Umbilical cord (tissue), 2 donors: ENCODE data around the genes IL17C and PIEZO1.

DNA sequence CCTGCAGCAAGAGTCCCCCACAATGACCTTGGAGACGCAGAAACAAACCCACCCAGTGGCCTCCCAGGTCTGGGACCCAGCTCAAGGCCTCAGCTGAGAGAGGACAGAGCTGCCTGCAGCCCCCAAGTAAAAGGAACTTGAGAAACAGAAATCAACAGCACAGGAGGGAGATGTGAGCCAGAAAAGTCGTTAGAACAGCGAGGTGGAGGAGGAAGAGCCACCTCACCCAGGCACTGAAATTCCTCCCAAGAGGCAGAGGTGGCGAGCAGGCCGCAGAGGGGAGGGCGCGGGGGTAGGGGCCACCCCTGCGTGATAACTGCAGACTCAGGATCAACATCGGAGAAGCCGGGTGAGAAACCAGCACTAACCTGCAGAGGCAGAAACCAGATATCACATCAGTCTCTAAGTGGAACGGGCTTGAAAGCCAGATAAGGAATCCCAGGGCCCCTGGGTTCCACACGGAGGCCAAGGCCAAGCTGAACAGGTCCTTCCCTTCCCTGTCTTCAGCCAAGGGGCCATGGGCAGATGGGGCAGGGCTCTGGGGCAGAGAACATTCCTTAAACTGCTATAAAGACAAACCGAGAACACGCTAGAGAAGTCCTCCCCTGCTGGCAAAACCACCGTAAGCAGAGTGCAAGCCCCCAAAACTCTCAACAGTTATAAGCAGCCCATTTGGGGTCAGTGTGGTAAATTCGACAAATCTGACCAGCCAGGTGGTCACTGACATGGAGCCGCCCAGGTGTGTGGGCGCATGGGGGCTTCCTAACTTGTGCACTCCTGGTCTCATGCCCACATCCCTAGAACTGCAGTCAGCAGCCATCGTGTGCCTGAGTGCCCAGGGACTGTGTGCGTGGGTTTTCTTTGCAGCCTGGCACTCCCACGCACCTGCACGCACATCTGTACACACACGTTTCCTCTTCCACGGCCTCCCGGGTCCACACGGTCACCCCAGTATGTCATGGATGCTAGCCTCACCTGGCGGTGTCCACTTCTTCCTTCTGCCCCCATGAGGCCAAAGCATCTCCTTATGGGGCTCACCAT lies 39.2 kb upstream of the ZC3H18 start:
- RAMPAGE, long total RNA = no peak

- RAMPAGE, long total RNA = no peak
Measured at GRCh38 chr16:88638030-88638626, at the start of gene IL17C. TSS of gene IL17C (plus strand) at chr16:88638572.

DNA sequence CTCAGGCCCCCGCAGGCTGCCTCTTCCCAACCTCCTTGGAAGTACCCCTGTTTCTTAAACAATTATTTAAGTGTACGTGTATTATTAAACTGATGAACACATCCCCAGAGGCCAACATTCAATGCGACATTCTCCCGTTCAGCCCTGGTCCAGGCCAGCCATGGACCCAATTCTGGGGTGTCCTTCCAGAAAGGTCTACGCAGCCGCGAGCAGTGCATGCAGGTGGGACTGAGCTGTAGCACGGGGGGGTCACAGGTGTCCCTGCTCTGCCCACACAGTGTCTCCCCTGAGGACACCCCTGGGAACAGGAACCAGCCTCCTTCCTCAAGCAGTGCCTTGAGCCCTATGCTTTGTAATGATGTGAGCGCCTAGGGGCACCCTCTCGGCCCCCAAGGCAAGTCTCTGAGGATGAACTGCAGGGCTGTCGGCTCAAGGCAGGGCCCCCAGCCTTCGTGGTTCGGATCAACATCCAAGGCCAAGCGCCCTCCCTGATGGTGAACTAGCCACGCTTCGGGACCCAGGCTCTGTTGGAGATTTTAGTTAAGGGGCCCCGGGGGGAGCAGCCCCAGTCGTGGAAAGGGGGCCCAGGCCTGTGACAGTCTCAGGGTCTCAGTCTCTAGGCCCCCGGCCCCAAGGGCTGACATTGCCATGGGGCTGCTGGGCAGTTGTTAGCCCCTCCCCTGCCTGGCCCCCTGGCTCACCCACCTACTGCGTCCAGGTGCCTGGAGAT lies 2.2 kb downstream of the IL17C start:
- RAMPAGE, long total RNA = no peak

DNA sequence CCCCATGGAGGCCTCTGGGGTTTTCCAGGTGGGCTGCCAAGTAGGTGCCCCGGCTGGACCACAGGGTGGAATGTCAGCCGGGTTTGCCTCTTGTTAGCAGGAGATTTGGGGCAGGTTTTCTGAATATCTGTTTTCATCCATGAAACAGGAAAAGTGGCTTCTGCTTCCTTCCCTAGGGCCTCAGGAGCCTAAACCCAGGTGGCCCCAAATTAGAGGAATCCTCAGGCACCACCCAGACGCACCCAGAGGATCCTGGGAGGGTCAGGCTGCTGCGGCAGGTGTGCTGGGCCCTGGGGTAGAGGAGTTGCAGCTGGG lies 6.8 kb upstream of the SNAI3 start:
- RAMPAGE, long total RNA = no peak

GRCh38 chr16:88695469-88696652 lies 9.6 kb upstream of the SNAI3 start:
- RAMPAGE, long total RNA = no peak

DNA sequence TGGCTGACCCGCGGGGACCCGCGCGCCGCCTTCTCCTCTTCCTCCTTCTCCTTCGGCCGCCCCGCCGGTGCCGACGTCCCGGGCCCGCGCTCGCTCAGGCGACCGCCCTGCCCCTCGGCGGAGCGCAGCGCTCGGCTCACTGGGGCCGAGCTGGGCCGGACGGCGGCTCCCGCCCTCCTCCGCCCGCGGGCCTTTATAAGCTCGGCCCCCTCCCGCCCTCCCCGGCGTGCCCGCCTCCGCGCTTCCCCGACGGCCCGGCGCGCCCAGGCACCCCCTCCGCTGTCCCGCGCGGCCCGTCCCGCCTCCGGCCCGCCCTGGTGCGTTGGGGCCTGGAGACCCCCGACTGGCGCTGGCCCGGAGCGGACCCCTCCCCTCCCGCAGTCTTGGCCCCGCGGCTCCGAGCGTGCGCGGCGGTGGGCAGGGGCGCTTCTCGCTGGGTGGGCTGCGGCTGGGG lies at the start of gene PIEZO1:
Gene PIEZO1 (minus strand): TSS at position 171 of the 454 bp plus-strand sequence.
- RAMPAGE, long total RNA = no peak

DNA sequence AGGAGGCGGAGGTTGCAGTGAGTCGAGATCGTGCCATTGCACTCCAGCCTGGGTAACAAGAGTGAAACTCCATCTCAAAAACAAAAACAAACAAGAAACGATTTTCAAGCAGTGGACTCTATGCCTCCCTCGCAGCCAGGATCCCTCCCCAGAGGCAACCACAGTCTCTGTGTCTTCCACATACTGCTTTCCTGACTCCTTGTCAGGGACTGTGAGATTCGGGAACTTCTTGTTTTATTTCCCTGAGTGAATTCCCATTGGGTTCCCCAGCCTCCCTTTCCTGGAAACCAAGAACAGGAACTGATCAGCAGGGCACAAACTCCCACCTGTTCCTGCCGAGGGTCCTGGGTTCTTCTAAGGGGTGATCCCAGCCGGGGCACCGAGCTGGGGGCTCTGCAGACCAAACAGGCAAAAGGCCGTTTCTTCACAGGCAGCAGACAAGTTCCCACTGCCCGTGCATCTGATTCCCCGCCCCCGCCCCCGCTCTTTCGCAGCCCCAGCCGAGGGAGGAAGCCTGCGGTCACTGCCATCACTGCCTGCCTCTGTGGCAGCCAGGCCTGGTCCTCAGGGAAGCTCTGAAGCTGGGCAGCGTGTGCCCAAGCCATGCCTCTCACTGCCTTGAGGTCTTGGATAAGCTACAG lies 5.4 kb upstream of the PIEZO1 start:
- RAMPAGE, long total RNA = no peak

GRCh38 chr16:88873248-88873971 lies 7.0 kb upstream of the PABPN1L start:
- RAMPAGE, long total RNA = no peak

DNA sequence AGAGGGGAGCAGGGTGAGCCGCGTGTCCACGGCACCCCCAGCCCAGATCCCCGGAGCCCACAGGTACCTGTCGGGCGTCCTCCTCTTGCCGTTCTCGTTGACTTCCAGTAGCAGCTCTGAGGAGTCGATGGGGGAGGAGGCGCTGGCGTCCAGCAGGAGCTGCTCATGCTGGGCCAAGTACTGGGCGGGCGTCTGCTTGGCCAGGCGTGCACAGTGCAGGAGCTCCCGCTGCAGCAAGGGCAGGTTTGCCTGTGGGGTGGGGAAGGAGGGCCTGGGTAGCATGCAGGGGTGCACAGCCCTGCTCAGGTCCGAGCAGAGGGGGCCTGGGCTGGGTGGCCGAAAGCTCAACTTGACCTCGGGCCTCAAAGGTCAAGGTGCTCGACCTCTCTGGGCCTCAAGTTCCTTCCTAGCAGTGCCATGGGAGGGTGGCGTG lies 19.4 kb upstream of the PABPN1L start:
- RAMPAGE, long total RNA = no peak

DNA sequence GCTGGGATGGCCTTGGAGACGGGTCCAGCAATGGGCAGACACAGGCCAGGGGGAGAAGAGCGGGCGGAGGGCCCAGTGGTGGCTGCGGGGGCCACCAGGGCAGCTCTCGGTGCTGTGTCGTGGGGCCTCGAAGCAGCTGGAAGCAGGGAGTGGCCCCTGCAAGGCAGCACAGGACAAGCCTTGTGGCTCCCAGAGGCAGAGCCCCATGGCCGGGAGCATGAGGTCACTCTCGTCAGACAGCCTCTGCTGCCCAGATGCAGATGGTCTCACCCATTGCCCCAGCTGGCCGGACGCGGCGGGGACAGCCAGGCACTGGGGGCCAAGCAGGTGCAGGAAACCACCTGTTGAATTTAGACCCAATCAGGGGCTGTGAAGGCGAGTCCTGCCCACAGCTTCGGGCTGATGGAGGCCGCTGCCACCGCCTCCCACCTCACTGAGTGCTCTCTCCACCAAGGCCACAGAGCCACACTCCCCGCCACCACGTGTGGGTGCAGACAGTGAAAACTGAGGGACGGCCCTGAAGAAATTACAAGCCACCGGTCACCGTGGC lies 52.5 kb downstream of the CBFA2T3 start:
- RAMPAGE, long total RNA = no peak

DNA sequence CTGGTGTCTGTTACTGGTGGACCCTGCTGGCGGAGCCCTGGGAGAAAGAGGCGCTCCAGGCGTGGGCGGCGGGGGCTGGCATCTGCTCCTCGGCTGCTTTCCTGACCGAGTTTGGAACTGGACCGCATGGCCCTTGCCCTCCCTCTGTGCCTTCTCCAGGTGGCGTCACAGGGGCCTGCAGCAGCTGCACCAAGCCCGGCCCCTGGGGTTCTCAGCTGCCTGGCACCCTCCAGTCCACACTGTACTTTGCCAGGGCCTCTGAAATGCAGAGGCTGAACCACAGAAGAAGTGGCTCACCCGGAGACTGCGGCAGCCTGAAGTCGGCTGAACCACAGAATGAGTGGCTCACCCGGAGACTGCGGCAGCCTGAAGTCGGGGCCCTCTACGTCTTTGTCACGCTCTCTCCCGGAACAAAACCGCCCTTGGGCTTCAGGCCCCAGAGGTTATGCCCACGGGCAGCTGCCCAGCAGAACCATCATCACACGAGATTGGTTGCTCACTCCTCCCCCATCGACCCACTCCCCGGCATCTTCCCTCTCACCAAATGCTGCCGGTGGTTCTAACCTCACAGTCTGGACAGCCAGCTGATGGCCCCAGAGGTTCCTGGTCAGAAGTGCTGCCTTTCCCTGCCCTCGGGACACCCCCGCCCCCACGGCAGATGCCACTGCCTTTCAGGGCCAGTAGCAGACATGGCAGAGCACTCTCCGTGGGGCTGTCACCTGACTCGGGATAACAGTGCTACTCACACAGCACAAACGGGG lies 20.2 kb downstream of the CBFA2T3 start:
- RAMPAGE, long total RNA = no peak

DNA sequence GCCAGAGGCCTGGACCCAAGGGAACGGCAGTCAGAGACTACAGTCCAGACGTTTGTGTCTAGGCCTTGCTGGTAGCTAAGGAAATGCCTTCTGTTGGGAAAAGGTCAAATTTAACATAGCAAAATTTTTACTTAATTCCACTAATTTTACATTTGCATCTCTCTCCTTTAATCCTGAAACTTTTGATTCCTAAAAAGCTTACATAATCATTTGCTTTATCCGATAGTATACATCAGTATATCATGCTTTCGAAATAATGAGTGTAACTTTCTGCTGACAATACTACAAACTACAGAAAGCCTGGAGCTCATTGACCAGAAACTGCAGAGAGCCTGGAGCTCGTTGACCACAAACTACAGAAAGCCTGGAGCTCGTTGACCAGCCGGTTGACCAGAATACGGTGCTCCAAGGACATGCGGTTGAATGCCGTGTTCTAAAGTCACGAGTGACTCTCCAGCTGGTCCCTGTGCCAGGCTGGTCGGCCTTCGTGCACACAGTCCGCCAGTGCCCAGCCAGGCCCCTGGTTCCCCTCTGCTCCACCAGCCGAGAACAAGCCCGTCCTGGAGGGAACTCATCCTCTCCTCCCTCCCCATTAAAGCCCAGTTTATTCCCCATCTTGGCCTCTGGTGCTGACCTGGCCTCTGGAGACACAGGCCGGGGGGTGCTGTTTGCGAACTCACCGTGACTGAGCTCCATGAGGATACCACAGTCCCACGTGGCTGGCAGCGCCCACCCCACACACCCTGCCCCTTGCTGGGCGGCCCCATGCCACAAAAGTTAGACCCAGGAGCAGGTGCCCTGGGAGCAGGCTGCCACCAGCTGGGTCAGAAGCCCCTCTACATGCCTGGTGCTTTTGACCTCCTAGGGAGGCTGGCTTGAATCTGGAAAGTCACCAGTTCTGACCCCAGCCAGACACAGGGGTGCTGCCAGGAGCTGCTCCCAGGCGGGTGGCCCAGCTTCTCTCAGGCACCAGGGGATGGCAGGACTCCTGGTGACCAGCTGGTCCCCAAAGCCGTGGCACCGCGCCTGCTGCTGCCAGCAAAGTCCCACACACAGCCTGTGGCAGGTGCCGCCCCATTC lies 15.6 kb upstream of the CDH15 start:
- RAMPAGE, long total RNA = no peak

DNA sequence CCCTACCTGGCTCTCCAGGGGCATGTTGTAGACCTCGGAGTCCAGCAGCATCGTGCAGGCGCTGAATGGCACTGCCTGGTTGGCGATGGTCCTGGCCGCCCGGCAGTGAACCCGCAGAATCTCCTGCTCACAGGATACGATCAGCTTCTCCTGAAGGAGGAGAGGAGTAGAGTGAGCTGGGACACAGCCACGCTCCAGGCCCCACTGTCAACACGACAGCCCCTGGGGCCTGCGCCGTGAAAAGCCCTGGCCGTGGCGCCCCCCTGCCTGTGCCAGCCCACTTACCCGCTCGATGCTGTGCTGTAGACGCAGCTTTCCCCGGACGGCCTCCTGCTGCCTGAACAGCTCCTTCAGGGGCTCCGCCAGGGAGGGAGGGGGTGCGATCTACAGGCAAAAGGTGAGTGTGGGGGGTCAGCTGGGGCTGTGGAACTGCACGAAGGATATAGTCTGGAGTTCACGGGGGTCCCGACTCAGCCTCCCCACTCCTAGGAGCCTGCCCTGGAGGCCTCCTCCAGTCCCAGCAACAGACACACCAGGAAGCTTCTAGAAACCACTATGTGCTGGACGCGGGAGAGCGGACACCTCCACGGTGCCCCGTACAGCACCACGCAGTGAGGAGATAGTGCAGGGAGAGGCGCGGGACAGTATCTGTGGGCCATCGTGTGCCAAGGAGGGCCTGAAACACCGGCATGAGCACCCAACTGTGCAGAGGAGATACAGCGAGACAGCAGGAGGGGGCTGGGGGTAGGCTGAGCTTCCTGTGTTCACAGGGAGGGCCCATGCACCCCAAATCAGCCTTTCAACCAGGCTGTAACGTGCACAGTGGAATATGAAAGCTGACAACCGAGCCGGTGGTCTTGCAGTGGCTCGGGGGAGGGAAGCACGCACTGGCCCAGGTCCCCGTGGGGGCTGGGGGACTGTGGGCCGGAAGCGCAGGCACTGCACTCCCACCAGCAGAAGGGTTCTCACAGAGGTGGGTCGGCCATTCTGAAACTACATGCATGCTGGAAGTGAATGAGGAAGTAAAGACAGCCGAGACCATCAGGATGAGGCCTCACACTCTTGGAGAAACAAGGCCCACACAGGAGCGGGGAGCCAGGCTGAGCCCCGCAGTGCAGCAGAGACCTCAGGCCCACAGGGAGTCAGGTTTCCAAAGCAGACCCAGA lies 57.7 kb downstream of the ZNF778 start:
- RAMPAGE, long total RNA = no peak

GRCh38 chr16:89285076-89285576 lies 67.6 kb downstream of the ZNF778 start:
- RAMPAGE, long total RNA = no peak

- RAMPAGE, long total RNA = no peak
Measured at GRCh38 chr16:89303349-89304186, 86.1 kb downstream of the ZNF778 start.

- RAMPAGE, long total RNA = no peak
Measured at GRCh38 chr16:89315522-89316065, 98.1 kb downstream of the ZNF778 start.

DNA sequence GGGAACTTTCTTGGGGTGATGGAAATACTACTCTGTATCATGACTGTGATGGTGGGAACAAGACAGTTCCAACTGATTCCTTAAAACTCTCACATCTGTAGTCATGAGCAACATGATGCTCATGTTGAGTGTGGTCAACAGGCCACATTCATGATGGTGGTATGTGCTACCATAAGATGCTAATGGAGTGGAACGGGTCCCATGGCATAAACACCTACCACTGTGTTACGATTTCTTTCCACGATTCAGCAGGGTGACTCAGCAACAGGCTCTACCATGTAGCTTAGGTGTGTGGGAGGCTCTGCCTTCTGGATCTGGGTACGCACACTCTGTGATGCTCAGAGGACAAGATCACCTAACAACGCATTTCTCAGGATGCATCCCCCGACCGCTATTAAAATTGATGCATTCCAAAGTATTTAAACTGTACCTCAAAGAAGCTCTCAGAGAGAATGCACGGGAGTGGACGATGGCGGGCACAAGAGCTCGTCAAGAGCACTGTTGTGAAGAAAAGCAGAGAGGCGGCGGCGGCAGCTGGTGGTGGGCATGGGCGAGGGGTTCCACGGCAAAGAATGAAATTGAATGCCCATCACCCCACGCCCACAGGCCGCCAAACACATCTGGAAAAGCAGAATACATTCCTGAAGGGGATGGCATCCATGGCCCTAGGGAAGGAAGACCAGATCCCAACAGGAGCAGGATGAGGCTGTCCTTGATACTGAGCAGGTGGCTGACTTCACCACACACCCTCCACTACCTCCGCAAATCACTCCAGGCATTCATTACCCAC lies 133.4 kb downstream of the ZNF778 start:
- RAMPAGE, long total RNA = no peak

DNA sequence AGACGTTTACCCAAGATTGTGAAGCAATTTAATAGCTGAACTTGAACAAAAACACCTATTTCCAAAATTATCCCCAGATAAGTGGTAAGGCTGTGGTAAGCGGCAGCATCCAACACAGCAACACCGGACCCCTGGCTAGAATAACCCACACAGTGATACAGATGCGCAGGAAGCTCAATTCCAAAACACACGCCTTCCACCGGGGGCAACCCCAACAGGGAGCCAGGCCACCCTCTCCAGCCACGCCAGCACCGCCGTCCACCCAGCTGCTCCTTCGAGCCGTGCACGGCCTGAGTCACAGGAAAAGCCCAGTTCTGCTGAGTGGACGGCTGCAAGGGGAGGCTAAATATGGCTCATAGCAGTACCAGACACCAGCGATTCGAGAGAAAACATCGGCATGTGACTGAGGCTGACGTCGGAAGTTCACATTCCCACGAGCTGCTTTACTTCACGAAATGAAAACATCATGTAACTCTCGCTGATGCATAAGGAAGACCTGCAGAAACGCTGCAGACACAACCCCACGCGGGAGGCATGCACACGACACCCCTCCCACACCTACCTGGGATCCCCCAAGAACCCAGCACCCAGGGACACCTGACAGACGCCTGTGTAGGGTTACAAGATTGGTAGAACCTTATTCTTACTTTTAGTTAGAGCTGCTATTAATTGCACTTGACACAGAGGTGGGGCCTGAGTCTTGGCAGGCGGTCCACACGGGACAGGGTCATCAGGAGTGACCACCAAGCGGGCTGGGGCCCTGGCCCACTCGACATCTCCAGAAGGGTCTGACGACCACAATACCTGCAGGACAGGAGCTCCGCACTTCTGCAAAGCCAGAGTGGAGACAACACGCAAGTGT lies 116.9 kb downstream of the ANKRD11 start:
- RAMPAGE, long total RNA = no peak

DNA sequence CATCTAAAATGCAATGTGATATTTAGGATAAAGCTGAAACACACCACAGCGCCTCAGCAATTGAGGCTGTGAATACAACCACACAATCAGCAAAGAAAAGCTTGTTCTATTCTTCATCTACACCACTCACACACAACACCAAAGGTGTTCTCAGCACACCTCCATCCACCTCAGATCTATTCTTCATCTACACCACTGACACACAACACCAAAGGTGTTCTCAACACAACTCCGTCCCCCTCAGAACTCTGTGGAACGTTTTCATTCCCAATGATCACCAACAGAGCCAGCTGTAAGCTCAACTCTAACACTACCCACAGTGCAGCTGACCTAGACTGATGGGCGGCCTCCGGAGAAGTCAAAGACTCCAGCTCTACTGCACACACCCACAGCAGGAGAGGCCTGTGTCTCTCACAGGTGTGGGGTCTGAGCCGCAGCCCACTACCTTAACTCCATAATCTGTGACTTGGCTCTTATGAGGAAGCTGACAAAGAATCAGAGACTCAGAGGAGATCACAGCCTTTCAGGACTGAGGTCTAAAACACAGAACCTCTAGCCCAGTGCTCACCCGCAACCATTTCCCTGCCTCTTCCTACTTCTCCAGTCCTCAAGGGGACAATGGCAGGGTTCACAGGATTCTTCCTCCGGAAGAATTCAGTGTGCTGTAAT lies 50.7 kb downstream of the ANKRD11 start:
- RAMPAGE, long total RNA = no peak

GRCh38 chr16:89446539-89447186 lies 43.7 kb downstream of the ANKRD11 start:
- RAMPAGE, long total RNA = no peak